Neural cell (in vitro differentiated cells): ENCODE measurements around the genes ULK2, AKAP10, SPECC1, CDRT15L2 and DHRS7B.

DNA sequence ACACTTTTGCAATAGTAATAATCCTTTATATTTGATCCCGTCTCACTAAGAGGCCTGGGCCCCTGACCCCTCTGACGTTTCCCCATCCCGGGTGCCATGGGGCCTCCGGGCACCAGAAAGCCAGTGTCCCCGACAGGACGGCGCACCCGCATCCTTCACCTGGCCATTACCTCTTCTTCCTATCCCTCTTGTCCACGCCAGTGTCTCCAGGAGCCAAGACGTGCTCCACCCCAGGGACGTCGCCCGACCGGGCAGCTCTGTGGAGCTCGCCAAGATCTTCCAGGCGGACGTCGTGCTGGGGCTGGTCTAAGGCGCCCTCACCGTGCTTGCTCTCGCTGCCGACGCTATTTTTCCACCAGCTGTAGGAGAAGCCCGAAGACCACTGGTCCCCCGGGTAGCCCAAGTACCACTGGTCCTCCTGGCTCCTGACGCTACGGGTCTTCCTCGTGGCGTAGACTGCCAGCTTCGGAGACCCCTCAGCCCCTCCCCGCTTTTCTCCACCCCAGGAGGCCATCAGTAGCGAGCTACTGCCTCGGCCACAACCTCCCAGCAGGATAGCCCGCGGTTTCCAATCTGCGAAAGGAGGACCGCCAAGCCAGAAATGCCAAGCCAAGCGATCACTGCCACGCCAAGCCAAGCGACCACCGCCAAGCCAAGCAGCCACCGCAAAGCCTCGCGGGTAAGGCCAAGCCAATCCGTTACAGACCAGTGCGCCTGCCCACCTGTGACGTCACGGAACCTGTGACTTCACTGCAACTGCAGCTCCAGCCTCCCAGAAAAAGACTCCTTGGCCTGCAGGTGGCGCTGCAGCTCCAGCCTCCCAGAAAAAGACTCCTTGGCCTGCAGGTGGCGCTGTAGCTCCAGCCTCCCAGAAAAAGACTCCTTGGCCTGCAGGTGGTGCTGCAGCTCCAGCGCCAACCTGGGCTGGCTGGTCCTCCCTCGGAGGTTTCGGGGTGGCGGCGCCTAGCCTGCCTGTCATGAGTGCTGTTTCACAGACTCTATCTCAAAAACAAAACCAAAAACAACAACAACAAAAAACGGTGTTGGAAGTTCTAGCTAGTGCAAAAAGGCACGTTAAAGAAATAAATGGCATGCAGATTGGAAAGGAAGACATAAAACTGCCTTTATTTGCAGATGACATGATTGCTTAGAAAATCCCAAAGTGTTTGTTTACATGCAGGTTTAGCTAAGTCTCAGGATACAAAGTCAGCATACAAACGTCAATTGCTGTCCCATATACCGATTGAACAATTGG is 18.8 kb downstream of the TBC1D28 start:
- RAMPAGE, long total RNA = no peak

- RAMPAGE, long total RNA = no peak
Measured at GRCh38 chr17:18916443-18917690, 35.1 kb upstream of the SLC5A10 start.

GRCh38 chr17:19271602-19271942 is 34.4 kb downstream of the EPN2 start:
- RAMPAGE, long total RNA = no peak

DNA sequence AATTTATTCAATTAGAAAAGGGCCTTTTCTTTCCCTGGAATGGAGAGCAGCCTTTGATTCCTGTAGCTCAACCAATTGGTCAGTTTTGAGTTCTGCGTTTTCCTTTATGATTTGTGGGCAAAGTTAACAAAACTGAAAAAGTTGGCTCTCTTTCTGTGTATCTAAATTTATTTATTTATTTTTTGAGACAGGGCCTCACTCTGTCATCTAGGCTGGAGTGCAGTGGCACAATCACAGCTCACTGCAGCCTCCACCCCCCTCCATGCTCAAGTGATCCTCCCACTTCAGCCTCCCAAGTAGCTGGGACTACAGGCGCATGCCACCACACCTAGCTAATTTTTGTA is 6.8 kb upstream of the SLC47A1 start:
- RAMPAGE, long total RNA = no peak

DNA sequence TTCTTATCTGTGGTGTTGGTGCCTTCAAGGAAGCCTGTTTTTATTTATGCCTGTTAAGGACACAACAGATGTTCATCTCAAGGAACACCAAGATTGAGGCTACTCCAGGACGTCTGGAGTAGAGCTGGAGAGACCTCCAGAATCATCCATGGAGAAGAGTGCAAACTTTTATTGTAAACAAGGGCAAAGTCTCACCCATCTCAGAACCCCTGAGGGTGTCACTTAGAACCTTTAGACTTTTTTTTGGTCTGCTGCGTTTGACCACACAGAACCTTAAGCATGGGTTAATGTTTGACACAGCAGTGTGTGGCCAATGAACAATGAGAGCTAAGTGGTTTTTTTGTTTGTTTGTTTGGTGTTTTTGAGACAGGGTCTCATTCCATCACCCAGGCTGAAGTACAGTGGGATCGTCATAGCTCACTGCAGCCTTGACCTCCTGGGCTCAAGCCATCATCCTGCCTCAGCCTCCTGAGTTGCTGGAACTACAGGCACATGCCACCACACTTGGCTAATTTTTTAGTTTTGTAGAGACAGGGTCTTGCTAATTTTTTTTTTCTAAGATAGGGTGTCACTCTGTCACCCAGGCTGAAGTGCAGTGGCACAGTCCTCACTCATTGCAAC is 16.2 kb downstream of the SLC47A1 start:
- RAMPAGE, long total RNA = no peak

DNA sequence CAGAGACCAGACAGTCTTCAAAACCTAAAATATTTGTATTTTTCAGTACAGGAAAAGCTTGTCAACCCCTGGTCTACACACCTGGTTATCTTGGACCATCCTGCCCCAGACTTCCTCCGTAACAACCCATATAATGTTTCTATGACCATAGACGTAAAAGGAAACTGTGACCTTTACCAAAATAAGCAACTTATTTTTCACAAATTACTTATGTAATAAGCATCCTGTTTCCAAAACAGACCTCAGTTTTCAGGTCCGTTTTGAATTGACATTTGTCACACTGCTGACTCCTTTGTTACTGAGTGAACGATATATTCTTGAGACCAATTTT is 19.9 kb upstream of the ALDH3A1 start:
- RAMPAGE, long total RNA = no peak

GRCh38 chr17:19867248-19868485 is at the start of gene ULK2:
Gene ULK2, minus strand, starts transcription at chr17:19867936.
- RAMPAGE, long total RNA = no peak

GRCh38 chr17:19977510-19978123 is at the start of gene AKAP10:
Gene AKAP10, minus strand, starts transcription at chr17:19977828.
- RAMPAGE, long total RNA = start-site peak on the plus strand at chr17:19977951-19977992, 21 and 6 reads in 2 replicates

DNA sequence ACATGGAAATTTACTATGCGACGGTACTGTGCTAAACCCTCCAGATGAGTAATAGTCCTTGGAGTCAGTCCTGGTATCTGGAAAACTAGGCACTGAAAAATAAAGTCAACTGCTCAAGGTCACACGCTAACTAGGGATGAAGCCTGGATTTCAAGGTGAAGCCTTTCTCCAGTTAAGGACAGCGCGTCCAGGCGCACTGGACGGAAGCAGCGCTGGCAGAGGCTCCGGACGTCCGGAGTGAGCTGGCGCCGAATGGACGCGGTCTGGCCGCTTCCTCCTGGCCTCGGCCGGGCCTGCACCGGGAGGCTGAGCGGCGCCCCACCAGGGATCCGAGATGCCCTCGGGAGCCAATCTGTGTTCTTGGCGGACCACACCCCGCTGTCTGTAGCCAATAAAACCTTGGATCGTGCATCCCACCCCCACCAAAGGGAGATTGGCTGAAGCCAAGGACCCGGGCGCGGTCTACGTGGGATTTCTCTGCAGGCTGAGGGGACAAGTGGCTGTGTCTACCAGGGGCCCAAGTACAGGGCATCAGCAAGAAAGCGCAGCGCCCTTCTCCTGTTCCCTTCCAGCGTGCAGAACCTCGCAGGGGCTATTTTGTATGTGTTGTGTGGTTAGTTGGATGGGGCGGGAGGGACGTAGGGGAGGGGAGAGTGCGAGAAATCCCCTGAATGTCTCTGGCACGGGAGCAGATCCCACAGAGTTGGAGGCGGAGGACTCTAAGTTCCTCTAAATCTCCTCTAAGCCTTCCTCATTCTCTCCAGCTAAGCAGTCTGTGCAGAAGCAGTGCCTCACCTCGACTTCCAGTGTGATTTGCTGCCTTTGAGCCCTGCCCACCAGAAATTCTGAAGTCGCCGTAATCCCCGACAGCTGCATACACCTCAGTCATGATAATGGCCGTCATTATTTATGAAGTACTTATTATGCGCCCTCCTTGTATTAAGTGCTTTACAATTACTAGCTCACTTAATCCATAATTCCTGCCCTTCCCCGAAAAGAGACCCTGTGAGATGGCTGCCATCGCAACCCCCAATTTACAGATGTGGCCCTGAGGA is 2.5 kb upstream of the AKAP10 start:
- RAMPAGE, long total RNA = no peak

DNA sequence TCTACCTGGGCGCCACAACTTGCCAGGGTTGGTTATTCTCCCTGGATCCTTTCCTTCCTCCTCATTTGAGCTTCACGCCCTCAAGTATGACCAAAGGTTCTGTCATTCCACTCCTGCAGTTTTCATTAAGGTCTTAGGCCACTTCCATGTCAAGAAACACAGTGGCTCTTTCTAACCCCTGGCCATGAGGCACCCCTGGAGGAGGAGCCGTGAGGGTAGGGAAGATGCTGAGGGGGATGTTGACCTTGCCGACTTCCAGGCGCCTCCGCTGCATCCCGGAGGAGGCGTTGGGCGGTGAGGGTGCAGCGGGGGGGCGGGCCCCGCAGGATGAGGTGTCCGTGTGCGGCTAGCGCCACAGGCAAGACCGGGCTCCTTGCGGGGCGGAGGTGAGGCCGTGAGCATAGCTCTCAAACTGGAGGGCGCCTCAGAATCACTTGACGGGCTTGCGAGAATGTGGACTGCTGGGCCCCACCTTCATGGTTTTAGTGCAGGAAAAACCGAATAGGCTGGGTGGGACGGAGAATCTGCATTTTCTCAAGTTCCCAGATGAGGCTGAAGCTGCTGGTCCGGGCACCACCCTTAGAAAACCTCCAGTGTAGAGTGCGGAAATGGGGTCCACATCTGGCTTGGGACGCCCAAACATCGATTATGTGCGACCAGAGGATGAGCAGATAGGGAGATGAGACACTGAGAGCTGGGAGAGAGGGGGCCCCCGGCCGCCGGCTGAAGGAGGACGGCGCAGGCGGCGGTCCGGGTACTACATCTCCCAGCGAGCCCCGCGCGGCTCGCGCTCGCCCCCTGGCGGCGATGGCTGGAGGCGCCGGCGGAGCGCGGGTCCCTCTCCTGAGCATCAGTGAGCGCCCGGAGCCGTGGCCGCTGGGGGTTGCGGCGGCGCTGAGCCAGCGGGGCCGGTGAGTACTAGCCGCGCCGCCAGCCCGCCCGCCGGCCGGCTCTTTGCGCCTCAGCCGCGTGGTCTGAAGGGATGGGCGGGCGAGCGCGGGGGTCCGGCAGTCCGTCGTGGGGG is at the start of gene SPECC1:
Gene SPECC1, plus strand, starts transcription at position 846 of the 1,024 bp plus-strand sequence.
- RAMPAGE, long total RNA = no peak

DNA sequence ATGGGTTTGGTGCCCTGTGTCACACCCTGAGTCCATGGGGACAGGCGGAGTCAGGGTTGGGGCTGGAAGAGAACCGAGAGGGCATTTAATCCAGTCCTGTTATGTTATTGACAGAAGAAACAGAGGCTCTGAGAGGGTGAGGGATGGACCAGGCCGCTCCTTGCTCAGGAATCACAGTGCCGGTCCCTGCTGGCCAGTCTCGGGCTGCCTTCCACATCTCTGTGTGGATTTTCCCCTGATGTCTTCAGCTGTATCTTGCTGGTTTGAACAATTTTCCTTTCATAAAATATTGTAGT is 86.6 kb downstream of the SPECC1 start:
- RAMPAGE, long total RNA = no peak

- RAMPAGE, long total RNA = start-site peak on the plus strand at chr17:20156014-20156109, 1,533 and 2,185 reads in 2 replicates
Measured at GRCh38 chr17:20155380-20156160, 146.4 kb downstream of the SPECC1 start.

GRCh38 chr17:20189037-20189865 is 180.1 kb downstream of the SPECC1 start:
- RAMPAGE, long total RNA = no peak

GRCh38 chr17:20579347-20579856 is at the start of gene CDRT15L2:
Gene CDRT15L2, plus strand, starts transcription at chr17:20579724.
- RAMPAGE, long total RNA = no peak

DNA sequence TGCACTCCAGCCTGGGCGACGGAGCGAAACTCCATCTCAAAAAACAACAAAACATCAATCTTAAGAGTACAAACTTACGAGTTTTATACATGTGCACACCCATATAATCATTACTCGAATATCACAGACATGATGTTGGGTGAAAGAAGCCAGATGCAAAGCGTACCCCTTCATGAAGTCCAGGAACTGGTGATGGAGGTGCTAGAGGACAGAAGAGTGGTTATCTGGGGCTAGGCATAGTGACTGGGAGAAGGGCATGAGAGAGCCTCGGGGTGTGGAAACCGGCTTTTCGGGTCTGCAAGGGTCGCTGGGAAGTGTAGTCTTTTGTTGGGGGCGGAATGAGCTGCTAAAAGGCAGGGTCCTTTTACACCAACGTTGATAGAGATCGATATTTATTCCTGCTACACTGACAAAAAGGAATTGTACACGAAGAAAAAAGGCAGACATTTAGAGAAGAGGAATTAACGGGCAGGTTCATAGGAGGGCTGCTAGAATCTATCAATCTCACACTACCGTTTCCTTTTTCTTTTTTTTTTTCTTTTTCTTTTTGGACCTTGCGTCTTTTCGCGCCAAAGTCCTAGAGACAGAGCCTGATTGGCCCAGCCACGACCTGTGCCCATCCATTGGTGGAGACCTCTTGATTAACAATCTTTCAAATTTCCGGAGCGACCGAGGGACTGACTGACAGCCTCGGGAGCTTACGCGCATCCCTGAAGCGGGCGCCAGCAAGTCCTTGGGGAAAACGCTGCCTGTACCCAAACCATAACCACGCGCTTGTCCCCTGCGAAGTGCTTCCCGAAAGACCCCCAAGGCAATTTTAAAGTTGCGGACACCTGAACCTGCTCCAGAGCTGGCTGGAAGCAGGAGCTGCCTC is 27.7 kb upstream of the DHRS7B start:
- RAMPAGE, long total RNA = no peak

DNA sequence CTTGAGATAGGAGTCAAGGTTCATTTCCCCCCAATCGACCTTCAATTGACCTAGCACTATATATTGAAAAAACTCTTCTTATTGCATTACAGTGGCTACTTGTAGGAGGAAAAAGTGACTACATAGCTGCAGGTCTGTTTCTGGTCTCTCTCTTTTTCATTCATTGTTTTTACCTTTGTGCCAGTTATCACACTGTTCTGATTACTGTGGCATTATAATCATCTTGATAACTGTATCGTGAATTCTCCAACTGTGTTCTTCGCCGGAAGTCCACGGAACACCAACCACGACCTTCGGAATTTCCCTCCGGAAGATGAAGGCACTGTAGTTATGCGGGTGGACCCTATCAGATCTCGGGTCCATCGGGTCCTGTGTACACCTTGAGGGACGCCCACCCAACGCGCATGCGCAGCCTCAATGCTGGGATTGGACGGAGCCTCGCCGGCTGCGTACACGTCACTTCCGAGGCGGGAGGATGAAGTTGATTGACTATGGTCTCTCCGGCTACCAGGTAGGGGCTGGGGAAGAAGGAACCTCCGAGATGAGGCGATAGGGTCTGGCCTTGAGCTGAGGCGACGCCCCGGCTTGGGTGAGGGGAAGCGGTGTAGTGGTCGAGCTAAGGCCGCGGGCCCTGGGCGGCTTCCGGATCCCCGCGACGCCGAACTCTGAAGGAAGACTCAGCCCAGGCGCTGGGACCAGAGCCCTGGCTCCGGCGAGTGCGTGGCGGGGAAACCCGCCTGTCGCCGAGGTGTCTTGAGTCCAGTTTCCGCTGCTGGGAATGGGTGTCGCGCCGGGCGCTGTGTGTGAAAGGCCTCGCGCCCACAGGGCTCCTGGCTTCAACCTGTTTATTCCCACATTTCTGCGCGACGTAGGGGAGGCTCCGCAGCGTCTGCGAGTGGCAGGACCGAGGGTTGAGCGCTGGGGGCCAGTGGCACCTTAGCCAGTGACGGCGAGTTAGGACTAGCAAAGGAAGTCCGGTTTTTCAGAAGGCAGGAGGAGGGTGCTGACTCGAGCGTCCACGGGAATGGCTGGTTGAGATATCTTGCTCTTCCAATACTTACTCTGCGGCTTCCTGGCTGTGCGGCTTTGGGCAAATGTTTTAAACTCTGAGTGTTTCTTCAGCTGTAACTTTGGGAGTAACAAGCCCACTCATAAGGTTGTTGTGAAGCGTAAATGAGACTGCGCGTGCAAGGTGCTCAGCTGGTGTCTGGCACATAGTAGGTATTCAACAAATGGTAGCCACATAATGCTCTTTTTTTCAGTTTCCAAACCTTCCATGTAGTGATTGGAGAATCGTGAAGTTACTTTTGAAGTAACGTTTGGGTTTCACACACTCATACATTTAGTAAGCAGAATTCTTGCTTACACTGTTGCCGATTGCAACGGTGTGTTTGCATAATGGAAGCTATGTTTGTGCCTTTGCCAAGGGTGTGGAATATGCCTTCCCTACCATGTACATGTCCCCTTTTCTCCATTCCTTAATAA is at the start of gene DHRS7B:
Gene DHRS7B, plus strand, starts transcription at position 484 of the 1,485 bp plus-strand sequence.
- RAMPAGE, long total RNA = no peak

- RAMPAGE, long total RNA = no peak
Measured at GRCh38 chr17:21206493-21207234, 7.3 kb downstream of the TMEM11 start.

GRCh38 chr17:21452270-21452720 is 76.1 kb downstream of the KCNJ12 start:
- RAMPAGE, long total RNA = no peak

DNA sequence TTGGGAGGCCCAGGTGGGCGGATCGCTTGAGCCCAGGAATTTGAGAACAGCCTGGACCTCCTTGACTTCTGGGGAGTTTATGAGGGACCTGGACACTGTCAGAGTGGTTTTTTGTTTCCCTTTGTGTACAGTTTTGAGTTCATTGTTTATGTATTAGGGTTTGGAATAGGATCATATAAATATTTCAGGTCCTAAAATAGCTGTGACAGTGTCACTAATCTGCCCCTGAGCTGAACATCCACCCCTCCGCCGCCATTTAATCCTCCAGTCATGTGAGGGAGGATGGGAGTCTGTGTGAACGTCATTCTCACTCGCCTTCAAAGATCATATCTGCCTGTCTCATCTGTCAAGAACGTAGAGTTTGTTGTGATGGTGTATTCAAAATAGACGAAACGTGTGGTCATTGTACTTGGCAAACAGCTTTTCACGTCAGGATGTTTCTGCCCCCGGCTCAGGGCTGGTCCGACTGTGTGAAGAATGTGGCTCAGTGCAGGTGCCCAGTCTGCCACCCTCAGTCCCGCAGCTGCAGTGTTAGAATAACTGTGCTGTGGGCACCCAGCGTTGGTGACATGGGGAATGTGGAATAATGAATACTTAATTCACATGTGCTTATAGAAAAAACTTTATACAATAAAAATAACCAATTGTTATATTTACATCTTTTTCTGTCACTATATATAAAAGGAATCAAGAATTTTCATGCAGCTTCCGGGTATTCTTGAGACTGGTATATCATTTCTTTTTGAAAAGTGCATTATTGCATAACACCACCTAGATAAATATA is 148.0 kb downstream of the KCNJ12 start:
- RAMPAGE, long total RNA = no peak

GRCh38 chr17:21530838-21532138 is 155.1 kb downstream of the KCNJ12 start:
- RAMPAGE, long total RNA = no peak